GM19240 (cell line): ENCODE measurements around a stretch of chr9.

- RRBS = no CpG with 5 or more reads among the region's 5 CpGs
Observed at GRCh38 chr9:33260943-33261644, 3.4 kb downstream of the BAG1 start.

DNA sequence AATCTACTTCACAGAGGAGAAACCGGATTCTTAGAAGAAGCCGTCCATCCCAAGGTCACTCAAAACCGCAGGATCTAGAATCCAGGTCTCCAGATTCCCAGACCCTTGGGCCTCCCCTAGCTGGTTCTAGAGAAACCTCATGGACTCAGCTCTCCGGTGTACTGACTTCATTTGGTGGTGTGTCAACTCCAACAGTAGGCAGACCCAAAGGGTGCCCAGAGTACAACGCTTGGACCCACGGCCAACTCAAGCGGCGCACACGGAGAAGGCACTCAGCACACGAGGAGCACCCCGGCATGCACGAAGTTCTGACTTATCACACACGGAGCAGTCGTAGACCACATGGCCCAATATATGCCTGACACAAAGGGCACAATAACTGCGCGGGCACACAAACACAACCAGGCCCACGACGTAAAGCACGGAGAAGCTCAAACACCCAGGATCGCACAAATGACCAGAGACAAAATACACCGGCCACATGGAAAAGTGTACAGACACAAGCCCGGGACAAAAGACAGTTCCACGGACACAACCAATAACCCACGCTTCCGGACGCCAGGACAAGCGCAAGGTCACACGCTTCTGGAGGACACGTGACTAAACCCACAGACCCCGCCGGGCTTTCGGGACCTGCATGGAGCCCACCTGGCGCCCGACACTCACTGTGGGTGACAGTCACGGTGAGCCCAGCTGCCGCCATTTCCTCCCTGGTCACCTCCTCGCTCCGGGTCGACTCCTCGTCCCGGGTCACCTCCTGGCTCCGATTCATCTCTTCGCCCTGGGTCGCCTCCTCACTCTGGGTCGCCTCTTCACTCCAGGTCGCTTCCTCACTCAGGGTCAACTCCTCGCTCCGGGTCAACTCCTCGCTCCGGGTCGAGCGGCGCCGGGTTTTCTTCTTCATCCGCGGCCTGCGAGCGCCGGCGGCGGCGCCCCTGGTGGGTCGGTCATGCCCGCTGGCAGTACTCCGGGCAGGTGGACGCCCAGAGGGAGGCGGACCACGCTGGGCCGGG lies 644 bp downstream of the BAG1 start:
- RRBS = 2% methylated on average over 32 of the region's 69 CpGs

- RRBS = no CpG with 5 or more reads among the region's 16 CpGs
Observed at GRCh38 chr9:33393567-33394548, 8.5 kb downstream of the AQP7 start.

DNA sequence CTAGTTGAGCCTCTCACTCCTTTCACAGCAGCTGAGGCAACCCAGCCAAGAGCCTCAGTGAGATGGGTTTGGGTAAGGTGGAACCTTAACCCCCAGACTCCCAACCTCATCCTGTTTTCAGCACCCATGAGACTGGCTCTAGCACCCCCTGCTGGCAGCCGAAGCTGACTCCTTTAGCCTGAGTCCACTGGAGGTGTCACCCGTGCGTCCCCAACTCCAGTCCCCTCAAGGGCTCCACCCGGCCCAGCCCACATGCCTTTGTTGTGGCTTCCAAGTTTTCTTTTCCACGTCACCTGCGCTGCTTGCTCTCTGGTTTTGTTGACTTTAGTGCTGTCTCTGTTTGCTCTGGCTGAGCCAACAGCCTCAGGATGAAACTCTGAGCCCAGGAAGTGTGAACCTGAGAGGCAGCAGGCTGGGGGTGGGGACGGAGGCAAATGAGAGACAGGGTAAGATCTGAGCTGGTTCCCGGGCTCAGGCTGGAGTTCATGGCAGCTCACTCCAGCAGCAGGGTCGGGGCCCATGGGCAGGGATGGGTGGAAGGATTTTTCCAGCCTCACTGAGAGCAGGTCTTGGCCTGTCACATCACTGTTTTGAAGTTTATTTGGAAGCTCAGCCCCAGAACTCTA lies 13.2 kb upstream of the AQP7 start:
- RRBS = no CpG with 5 or more reads among the region's 9 CpGs

DNA sequence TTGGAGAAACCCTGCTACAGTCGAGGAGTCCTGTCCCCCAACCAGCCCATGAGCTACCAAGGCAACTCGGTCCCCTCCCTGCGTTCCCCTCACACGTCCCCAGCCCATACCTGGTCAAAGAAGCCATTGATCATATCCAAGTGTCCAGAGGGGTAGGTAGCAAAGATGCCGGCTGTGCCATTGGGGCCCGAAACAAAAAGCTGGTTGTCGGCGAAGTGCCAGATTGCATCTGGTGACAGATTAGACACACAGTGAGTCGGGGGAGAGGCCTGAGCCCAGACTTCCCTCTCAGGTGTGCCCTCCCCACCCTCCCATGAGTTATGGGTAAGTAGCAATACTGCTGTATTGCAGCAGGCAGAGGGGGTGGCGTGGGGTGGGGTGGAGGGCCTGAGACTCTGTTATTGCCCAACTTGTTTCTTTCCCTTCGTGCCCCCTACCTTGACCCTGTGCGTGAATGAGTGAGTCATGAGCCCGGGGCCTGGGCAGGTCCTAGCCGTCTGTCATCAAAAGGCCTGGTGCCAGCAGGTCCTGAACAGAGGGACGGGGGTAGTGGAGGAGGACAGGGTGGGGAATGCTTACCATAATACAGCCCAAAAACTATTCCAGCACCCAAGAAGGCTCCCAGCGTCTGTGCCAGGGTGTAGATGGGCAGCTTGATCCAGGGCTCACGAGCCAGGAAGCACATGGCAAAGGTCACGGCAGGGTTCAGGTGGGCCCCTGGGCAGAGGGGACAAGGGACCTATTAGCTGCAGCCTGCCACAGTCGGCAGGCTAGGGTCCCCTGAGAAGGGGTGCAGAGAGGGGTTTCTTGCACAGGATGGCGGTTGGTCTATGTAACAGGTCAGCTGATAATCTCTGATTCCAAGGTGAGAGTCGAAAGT lies 4.4 kb downstream of the AQP3 start:
- RRBS = no CpG with 5 or more reads among the region's 21 CpGs

DNA sequence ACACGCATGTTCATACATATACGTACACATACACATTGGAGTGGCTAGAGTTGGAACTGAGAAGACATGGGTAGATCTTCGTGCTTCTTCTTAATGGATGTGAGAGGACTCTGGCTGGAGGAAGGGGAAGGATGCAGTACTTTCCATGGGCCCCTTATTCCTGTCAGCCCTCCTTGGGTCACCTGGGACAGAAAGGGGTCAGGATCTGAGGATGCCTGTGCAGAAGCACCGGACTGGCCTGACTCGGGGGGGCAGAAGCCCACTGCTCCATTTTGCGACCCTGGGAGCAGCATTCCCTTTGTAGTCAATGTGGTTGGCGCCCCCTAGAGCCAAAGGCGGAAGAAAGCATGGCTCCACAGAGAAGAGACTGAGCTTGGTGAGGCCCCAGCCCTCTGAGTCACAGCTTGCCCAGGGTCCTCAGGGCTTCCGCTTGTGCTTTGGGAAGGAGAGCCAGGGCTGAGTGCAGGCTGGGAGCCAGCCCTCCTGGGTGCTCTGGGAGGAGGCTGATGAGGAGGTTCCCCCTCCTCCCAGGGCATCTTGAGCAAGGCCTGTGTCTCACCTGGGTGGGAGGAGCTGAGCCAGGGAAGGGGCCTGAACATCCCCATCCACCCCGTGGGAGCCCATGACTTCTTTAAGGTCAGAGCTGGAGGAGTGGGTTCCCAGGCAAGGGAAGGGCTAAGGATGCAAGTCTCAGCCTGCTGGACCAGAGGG lies 5.4 kb upstream of the AQP3 start:
- RRBS = no CpG with 5 or more reads among the region's 10 CpGs

GRCh38 chr9:33461820-33462578 lies 11.7 kb downstream of the NOL6 start:
- RRBS = no CpG with 5 or more reads among the region's 6 CpGs

GRCh38 chr9:33624041-33625015 lies 100.3 kb downstream of the ANKRD18B start:
- RRBS = no CpG with 5 or more reads among the region's 26 CpGs

GRCh38 chr9:33878396-33878761 lies 61.4 kb downstream of the UBE2R2 start:
- RRBS = no CpG with 5 or more reads among the region's 6 CpGs

DNA sequence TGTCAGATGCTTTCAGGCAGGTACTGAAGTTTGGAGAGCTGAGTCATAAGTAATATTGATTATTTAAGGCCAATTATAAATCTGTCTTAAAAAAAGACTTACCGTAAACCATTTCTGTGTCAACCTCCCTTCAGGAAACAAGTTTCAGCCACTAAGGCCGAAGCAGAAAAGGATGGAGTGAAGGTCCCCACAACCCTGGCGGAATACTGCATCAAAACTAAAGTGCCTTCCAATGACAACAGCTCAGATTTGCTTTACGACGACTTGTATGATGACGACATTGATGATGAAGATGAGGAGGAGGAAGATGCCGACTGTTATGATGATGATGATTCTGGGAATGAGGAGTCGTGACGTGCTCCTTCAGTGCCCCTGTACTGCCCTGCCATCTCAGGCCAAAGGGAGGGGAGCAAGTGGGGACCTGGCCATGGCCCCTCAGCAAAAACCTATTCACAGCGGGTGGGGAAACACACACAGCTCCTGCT lies 100.0 kb downstream of the UBE2R2 start:
- RRBS = no CpG with 5 or more reads among the region's 10 CpGs

DNA sequence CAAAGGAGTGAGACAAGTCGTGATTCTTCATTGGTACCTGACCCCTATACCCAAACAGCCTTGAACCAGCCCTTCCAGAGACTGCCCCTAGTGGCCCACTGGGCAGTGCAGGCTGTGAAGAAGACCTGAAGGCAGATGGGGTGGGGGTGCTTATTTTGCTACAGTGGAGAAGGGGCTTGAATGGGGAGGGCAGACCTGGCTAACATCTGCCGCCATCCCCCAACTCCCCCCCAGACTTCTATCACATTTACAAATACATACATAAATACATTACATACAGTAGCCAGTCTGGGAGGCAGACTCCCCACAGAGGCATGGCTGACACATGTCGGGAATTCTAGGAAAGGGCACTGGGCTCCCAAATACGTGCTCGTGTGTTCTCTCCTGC lies 105.1 kb downstream of the UBE2R2 start:
- RRBS = no CpG with 5 or more reads among the region's 5 CpGs

DNA sequence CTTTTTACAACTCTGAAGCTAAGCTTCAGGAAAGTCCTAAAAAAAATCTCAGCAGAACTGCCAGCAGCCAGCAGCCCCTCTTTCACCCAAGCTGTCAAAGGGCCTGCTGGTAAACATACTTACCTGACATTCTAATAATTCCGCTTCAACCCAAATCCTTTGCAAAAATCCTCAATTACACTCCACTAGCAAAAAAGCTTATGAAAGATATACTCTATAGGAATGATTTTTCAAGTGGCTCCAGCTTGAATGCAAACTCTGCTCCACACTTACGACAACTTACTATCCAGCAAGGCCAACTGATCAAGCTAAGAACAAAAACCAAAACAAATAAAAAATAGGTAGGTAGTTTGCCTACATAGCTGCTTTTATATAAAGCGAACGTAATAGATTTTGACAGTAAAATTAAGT lies 66.6 kb downstream of the UBAP2 start:
- RRBS = no CpG with 5 or more reads among the region's 4 CpGs

DNA sequence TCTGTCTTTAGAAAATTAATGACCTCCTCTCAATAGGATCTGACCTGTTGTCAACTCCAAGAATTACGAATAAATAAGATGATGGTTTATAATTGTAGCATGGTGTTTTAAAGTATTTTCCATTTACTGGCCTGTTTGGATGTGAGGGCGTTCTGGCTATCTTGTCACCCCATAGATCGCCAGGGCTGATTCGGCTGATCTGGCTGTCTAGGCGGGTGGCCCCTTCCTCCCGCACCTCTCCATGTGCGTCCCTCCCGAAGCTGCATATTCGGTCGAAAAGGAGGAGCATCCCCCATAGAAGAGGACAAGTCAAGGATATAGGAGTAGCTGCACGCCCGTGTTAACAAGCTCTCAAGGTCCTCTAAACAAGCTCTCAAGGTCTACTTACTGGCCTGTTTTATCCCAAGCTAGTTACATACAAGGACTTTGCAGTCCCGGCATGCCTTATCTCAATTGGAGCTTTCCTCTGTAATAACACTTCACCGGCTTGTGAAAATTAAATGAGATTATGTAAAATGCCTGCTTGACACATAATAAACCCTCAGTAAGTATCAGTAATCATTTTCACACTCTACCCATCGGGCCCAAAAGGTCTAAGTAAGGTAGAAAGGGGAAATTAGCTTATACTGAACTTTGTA lies 1.3 kb upstream of the UBAP2 start:
- RRBS = no CpG with 5 or more reads among the region's 15 CpGs

DNA sequence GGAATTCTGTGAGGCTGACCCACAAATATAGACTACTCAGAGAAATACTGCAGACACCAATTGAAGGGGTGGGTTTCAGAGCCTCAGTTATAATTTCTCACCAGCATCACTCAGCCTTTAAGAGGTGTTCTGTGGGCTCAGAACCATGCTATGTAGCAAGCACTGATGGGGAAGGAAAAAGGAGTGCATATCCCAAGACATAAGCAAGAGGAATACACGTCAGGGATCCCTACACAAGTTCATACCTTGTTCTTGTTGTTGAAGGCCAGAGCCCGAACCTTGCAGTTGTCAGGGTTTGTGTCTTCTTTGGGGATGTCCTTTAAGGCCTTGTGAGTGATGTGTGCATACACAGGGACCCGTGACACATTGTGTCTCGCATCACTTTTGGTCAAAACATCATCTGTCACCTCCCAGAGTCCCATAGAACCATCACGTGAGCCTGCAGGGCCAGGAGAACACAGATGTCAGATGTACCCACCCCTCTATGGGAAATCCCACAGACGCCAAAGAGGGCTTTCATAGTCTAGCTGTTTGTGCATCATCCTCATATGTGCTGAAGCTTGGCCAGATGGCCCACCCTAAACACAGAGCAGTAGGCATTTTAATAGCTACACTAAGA lies 28.3 kb downstream of the DCAF12 start:
- RRBS = no CpG with 5 or more reads among the region's 6 CpGs

GRCh38 chr9:34188892-34189344 lies 10.1 kb downstream of the UBAP1 start:
- RRBS = no CpG with 5 or more reads among the region's 8 CpGs

GRCh38 chr9:34432021-34432739 lies 26.2 kb downstream of the FAM219A start:
- RRBS = no CpG with 5 or more reads among the region's 5 CpGs

DNA sequence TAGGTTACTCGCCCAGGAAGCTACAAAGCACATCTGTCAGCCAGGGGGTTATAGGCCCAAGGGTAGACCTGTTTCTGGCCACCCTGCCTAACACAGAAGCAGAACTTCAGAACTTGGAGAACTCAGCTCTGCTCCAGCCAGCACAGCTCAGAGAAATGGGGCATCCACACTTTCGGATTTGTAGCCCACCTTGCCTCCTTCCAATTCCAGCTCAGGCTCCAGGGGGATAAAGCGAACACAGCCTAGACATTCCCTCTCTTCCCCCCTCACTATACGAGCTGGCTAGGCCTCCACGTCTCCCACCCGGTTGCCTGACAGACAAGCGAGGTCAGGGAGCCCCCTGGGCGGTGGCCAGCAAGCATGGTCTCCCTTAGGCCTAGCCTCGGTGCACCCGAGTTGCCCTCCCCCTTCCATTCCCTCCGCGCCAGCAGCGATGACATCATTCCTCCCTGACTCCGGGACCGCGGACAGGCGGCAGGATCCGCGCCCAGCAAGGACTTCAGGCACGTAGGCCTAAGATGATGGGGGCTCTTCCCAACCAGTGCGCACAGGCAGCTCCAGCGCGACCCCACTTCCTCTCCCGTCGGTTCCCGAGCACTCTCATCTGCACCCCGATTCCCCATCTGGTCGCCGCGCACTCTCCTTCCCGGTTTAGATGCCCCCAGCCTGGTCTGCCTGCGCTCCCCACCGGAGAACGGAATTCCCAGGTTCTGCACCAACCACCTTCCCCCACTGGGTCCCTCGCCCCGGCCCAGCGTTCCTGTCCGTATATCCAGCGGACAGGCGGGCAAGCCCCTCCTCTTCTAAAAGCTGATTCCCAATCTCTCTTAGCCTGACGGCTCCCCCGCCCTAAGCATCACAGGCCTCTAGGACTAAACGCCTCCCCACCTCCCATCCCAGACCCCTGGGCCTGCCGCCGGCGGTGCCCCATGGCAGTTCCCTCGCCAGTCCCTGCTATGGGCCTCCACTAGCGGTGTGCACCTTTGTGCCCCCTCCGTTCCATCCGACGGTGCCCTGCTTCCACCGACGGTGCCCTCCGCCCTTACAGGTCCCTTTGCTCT lies 1.1 kb downstream of the FAM219A start:
- RRBS = 56% methylated on average over 4 of the region's 54 CpGs

- RRBS = no CpG with 5 or more reads among the region's 1 CpG
Observed at GRCh38 chr9:34644691-34645205, 1.7 kb upstream of the GALT start.

GRCh38 chr9:34647489-34648185 lies 1.2 kb downstream of the GALT start:
- RRBS = no CpG with 5 or more reads among the region's 13 CpGs

DNA sequence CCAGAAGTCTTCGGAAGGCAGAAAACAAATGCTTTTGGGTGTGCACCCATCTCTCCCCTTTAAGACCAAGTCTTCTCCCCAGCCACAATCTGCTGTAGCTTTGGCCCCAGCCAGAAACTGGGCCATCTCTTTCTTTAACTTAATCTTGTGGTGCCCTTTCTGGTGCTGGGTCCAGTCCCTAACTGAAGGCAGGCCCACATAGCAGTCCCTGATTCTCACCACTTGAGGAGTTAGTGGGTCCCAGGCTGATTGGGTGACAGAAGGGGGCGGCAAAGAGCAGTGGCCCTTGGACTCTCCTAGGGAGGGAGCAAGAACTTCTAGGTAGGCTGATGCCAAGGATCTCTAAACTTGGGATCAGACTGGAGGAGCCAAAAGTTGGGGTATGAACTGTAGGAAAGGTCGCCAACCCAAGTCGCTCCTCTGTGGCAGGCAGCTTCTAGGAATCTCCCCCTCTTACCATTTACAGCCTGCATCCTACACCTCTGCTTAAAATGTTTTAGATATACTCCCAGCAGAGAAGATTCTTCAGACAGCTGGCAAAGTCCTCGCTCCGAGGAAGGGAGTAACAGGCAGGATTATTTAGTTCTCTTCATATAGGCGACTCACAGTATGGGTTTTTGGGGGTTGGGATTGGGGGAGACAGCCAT lies 1.5 kb downstream of the ENSG00000187186 start:
- RRBS = no CpG with 5 or more reads among the region's 7 CpGs